Mesenteric fat pad (tissue), 1 donor: ENCODE results near the genes SLC19A2 and PRRX1.

GRCh38 chr1:168004491-168004809, 67.6 kb upstream of the MPC2 start:
- PRO-cap: no peak

- PRO-cap: no peak
Measured at GRCh38 chr1:168145805-168146309, 9.1 kb upstream of the GPR161 start.

DNA sequence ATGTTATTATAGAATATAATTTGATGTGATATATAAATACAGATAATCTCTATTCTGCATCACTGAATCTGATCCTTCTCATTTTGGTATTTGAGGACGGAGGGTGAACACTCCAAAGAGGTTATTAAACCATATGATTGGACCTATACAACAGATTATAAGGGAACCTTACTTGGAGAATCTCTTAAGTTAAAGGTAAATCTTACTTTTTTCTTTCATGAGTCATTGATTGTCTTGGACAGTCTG, 5.8 kb downstream of the TIPRL start:
- PRO-cap: no peak

GRCh38 chr1:168220457-168220848, 5.4 kb upstream of the SFT2D2 start:
- PRO-cap: no peak

GRCh38 chr1:168230568-168231331, 4.9 kb downstream of the SFT2D2 start:
- PRO-cap: no peak

GRCh38 chr1:168243038-168244095, 17.6 kb downstream of the SFT2D2 start:
- PRO-cap: no peak

GRCh38 chr1:168342572-168343245, 62.0 kb downstream of the TBX19 start:
- PRO-cap: no peak

DNA sequence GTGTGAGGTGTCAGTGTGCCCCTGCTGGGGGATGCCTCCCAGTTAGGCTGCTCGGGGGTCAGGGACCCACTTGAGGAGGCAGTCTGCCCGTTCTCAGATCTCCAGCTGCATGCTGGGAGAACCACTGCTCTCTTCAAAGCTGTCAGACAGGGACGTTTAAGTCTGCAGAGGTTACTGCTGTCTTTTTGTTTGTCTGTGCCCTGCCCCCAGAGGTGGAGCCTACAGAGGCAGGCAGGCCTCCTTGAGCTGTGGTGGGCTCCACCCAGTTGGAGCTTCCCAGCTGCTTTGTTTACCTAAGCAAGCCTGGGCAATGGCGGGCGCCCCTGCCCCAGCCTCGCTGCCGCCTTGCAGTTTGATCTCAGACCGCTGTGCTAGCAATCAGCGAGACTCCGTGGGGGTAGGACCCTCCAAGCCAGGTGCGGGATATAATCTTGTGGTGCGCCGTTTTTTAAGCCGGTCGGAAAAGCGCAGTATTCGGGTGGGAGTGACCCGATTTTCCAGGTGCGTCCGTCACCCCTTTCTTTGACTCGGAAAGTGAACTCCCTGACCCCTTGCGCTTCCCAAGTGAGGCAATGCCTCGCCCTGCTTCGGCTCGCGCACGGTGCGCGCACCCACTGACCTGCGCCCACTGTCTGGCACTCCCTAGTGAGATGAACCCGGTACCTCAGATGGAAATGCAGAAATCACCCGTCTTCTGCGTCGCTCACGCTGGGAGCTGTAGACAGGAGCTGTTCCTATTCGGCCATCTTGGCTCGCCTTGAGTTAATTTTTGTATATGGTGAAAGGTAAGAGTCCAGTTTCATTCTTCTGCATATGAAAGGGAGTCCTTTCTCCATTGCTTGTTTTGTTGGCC, 73.7 kb downstream of the TBX19 start:
- PRO-cap: no peak

GRCh38 chr1:168443909-168444420, 99.8 kb downstream of the XCL2 start:
- PRO-cap: no peak

GRCh38 chr1:168531497-168532050, 12.2 kb downstream of the XCL2 start:
- PRO-cap: no peak

DNA sequence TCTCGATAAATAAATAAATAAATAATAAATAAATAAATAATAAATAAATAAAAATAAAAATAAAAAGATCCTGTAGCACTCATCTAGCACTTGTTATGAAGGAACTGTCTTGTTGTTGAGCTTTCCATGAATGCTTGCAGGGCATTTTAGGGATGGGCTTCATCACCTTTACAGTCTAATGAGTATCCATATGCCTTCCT, 24.3 kb downstream of the XCL1 start:
- PRO-cap: no peak

DNA sequence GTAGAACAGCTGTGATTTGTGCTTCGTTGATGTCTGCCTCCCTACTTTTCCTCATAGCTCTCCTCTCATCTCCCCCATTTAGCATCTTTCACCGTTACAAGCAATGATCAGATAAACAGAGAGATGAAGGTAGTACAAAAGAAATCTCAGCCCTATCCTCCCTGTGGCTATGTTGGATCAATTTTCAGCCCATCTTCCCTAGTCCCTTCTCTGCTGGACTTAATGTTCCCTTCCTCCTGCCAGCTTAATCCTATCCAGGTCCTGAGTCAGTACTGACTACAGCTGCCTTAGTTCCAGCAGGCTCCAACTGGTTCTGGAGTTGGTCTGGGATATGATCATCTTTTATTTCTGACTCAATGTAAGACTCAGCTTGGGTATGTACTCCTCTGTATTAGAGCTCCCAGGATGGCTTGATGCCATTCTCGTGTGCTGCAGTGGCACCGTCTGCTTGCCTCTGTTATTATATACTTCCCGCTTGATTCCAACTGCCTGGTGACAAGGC, 164.2 kb upstream of the DPT start:
- PRO-cap: no peak

DNA sequence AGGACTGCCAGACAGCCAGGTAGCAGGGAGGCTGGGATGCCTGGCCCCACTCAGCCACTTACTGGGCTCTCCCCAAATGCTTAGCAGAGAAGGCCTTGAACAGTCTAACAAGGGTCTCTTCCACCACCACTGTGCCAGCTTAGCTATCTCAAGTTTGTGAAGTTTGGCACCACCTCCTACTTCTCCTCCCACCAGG, 59.5 kb upstream of the ATP1B1 start:
- PRO-cap: no peak

- PRO-cap: no peak
Measured at GRCh38 chr1:169401722-169402224, 25.5 kb downstream of the CCDC181 start.

DNA sequence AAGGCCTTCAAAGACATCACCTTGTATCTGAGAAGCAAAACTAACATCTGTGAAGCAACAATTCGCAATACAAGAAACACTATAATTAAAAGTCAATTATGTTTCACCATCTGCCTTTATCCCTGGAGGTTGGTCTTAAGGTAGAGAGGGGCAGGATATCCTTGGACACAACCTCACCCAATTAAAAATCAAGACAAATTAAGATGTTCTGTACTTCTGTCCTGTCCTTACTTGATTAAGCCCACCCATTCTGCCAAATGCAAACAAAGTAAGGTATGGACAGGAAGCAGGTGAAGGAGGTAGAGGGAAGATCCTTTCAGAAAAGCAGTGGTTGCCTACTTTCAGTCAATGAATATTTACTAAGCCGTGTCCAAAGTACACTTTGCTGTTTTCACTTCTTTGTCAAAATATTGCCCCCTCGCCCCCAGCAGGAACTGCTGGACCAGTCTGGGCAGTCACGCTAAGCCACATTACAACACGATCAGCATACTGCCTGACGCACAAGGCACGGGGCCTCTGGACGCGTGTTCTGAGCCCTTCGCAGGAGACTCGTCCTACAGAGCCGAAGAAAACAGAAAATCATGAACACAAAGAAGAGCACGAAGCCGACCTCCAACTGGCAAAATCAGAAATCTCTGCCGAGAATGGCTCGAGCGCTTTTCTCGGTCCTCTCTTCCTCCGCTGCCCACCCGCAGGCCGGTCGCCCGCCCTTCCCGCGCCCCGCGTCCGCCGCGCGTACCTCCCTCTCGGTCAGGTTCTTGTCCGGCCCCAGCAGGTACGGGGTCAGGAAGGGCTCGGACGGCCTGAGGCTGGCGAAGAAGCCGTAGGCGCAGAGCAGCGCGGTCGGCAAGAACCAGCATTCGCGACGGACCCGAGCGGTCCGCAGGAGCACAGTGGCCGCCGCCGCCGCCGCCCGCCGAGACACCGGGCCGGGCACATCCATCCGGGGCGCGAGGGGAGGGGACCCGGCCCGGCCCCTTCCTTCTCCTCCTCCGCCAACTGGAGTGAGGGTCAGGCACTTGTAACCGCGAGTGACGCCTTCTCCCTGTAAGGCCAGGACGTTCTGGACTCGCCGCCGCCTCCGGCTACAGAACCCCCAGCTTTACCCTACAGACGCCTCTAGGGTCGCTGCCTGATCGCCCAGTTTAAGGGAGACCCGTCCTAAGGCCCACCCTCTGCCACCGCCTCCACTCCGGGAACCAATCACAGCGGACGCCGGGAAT, at the start of gene SLC19A2:
Gene SLC19A2, minus strand, starts transcription at position 1,121 of the 1,223 bp plus-strand sequence.
- PRO-cap: bidirectional peak, plus-strand start outside the sequence, minus-strand start at position 1,121 of the sequence

- PRO-cap: bidirectional peak, plus-strand start at chr1:169894370, minus-strand start at chr1:169894277
Measured at GRCh38 chr1:169894101-169894472, 391 bp upstream of the SCYL3 start.

GRCh38 chr1:170531096-170531904, 666 bp upstream of the GORAB start:
- PRO-cap: no peak

DNA sequence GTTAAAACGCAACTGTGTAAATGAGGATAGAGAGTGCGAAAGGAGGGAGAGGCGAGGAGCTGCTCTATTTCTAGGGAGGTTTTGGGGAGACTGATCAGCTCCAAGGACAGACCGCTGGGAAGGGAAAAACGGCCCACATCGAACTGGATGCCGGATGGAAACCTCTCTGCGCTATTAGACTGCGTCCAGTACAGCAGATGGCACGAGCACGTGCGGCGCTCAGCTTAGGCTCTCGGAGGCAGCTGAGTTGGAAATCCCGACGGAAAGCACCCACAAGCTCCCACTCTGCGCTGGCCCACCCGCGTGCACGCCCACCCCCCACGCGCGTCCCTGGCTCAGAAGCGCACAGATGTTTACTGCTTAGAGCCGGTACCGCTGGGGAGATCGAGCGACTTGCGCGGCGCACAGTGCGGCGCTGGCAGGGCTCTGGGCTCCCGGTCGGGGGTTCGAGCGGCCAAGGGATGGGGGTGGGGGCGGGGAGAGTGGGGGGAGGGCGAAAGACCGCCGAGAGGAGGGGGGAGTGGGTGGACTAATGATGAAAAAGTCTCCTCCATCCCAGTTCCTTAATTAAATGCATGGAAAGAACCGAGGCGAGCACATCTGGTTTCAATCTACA, 2.6 kb upstream of the PRRX1 start:
- PRO-cap: no peak

DNA sequence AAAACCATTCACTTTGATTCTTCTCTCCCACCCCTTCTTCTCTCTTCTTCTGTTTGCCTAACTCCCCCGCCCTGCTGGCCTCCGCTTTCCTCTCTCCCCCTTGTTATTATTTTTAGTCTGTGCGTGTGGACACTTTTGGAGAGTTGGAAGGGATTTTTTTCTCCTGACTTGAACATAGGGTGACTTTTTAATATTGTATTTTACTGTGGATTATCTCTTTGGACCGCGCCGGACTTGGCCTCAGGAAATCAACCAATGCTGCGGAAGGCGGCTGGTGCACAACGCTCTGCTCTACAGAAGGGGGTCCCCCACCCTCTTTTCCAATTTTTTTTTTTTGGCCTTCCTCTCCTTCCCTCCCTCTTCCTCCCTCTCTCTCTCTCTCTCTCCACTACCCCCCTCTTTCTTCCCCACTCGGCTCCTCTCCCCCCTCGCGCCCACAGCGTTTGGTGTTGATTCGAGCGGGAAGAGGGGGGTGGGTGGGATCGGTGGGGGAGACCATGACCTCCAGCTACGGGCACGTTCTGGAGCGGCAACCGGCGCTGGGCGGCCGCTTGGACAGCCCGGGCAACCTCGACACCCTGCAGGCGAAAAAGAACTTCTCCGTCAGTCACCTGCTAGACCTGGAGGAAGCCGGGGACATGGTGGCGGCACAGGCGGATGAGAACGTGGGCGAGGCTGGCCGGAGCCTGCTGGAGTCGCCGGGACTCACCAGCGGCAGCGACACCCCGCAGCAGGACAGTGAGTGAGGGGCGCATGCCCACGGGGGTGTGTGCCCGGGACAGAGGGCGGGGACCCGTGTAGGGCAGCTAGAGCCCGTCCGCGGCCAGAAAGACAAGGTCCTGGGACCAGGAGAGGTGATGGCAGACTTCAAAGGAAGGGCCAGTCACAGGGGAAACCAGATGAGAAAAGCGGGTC, at the start of gene PRRX1:
Gene PRRX1, plus strand, starts transcription at position 410 of the 915 bp plus-strand sequence.
- PRO-cap: no peak

- PRO-cap: no peak
Measured at GRCh38 chr1:171160037-171160928, 24.8 kb upstream of the FMO2 start.